Duodenum (tissue), 1 donor: ENCODE measurements around the gene LHFPL6.

DNA sequence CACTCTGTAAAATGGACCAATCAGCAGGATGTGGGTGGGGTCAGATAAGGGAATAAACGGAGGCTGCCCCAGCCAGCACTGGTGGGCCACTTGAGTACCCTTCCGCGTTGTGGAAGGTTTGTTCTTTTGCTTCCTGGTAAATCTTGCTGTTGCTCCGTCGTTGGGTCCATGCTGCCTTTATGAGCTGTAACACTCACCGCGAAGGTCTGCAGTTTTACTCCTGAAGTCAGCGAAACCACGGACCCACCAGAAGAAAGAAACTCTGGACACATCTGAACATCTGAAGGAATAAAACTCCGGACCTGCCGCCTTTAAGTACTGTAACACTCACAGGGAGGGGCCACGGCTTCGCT, 135.1 kb upstream of the RFC3 start:
- PRO-cap = no peak

DNA sequence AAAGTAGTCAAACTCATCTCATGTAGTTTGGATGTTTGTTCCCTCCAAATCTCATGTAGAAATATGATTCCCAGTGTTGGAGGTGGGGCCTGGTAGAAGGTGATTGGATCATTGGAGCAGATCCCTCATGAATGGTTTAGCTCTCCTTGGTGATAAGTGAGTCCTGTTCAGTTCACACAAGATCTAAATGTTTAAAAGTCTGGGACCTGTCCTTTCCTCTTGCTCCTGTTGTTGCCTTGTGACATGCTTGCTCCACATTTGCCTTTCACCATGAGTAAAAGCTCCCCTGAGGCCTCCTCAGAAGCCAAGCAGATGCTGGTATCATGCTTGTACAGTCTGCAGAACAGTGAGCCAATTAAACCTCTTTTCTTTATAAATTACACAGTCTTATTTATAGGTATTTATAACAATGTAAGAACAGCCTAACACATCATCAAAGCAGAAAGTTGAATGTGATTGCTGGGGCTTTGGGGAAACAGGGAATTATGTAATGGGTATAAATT, 24.2 kb upstream of the RFC3 start:
- PRO-cap = no peak

GRCh38 chr13:35124113-35124394, 182.0 kb downstream of the NBEA start:
- PRO-cap = no peak

DNA sequence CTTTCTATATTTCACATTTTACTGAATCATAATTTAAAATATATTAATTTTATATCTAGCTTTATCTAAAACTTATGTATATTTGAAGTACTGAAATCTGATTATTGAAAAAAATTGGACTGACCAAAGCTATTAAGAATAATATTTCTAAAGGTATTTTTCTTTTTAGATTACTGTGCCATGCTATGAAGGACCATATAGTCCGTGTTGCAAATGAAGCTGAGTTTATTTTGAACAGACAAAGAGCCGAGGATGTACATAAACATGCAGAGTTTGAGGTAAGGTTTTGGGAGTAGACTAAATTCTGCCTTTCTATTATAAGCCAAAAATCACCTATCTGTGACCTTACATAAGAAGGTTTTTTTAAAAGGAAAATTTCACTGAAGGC, 127.6 kb downstream of the MAB21L1 start:
- PRO-cap = no peak

DNA sequence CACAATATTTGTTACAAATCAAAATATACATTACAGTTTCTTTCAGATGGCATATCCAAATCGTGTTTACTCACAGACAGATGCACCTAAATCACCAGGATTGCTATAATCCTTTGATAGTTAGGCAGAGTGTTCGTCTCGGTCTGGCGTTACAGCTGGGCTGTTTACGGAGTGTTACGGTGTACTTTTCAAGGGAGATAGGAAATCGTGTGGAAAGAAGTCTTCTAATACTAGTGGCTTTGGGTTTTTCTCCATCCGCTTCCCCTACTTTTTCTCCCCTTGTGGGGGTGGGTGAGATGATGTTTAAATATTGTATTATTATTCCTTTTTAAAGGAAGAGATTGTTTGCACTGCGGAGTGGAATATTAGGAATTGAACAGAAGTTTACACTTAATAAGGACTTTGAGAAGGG, 1.9 kb downstream of the MAB21L1 start:
- PRO-cap = no peak

GRCh38 chr13:35670421-35670620, 193.8 kb upstream of the MAB21L1 start:
- PRO-cap = no peak

DNA sequence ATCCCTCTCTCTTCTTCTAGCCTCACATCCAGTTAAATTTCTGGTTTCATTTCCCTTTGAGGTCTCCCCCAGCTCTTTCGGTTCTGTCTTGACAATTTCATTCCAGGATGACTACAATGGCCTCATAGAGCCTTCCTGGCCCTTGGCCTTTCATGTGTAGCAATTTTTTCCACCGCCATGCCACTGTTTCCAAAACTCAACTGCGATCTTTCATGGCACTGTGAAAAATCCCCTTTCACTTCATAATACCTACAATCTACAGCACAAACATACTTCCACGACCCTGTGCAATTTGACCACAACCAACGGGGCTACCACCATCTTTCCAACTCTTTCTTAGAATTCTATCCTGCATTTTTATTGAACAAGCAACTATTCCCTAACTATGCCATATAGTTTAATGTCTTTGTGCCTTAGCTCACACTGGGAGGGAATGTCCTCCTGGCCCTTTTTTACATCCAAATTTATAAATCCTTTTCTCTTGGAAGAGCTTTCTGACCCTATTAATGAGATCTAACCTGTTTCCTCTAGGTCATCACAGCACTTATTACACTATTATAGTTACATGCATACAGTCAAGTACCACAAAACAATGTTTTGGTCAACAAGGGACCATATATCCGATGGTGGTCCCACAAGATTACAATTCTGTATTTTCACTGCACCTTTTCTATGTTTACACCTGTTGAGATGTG, 268.7 kb downstream of the DCLK1 start:
- PRO-cap = no peak

- PRO-cap = no peak
These were observed 568 bp downstream of the DCLK1 start for GRCh38 chr13:36130403-36131225.

DNA sequence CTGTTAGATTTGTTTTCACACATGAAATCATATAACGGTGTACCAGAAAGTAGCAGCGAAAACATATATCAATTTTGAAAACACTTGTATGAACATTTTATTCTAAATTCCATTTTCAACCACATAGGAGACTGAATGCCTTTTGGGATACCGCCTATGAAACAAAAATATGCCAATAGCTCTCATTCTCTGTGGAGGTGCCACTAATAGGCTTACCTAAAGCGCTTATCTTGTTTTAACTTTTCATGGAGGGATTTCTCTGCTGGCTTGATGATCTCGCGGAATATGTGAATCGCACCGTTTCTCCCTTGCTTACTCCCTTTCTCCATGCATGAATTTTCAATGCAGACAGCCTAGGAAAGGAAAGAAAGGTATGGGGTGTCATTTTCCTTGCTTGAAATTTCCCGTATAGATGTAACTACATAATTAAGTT, 18.2 kb downstream of the POSTN start:
- PRO-cap = no peak

DNA sequence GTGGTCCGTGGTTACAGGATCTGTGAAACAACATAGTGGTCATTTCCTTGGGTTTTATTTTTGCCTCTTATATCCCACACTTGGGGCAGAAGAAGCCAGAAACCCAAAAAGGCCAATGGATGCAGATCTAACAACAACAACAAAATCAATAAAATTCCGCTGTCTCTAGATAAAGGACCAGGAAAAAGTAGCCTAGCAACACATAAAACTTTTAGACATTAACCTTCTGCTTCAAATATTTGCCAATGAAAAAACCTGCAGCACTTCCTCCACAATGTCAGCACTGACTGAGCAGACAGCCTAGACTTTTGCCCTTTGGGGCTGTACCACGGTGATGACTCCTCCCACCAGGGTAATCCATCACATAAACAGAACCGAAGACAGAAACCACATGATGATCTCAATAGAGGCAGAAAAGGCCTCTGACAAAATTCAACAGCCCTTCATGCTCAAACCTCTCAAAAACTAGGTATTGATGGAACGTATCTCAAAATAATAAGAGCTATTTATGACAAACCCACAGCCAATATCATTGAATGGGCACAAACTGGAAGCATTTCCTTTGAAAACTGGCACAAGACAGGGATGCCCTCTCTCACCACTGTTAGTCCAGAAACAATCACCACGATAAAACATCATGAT, 30.2 kb upstream of the TRPC4 start:
- PRO-cap = unidirectional peak, minus-strand start at position 282 of the sequence

GRCh38 chr13:39047950-39048766, 9.9 kb downstream of the NHLRC3 start:
- PRO-cap = no peak

GRCh38 chr13:39452438-39452718, 150.6 kb downstream of the LHFPL6 start:
- PRO-cap = no peak

GRCh38 chr13:39459280-39459810, 143.6 kb downstream of the LHFPL6 start:
- PRO-cap = no peak

DNA sequence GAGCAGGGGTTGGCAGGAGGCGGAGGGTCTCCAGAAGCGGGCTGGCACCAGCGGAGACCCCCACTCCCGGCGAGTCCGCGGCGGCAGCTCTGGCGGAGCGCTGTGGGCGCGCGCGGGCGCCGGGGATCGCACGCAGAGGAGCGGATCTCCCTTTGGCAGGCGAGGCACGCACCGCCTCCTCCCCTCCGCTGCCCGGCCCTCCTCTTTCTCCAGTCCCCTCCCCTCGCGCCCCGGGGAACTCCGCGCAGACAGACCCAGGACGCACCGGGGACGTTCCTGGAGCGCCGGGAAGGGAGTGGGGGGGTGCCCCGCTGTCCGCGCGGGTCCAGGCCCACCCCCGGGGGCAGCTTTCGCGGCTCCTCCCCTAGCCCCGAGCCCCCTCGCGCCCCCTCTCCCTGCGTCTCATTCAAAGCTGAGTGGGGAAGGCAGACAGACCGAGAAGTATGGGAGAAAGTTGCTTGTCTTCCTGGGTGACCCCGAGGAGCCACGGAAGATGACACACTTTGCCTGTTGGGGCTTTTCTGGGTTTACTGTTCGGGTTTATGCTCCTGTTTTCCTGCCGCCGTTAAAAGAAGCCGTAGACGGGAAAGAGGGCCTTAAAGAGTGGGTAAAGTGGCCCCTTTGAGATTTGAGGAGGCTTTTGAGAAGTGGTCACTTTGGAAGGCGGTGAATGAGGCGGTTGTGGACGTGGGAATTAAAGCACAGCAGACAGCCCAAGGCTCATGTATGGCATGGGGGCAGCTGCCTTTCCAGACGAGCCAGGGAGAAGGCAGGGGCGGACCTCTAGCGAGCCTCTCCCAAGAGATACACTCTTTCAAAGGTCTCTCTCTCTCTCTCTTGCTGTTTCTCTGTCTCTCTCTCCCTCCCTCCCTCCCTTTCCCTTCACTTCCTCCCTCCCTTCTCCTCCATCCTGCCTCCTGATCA, at the start of gene LHFPL6:
Gene LHFPL6, minus strand, starts transcription at position 154 of the 924 bp plus-strand sequence.
- PRO-cap = bidirectional peak, plus-strand start at position 267 of the sequence, minus-strand start at position 142 of the sequence

- PRO-cap = no peak
These were observed 300.6 kb downstream of the COG6 start for GRCh38 chr13:39956088-39956462.

DNA sequence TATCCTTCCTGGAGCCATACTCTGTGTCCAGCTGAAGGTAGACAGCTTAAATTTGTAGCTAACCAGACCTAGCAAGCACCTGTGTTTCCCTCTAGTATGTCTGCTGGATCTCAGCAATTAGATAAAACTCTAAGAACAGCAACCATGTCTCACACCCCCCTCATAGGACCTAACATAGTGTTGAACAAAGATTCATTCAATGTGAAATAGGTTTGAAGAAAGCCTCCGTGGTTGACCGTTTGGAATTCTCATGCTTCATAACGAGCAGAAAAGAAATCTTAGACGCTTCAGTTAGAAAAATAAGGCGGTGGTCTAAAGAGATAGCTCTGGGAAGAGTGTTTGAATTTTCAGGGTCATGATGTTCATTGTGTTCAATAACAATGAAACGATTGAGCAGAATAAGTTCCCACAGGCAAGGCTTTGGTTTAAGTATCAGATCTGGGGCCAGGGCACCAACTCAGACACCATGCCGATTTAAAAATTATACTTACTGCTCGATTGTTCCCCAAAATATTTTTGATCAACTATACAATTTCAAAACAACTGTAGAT, 332.9 kb downstream of the COG6 start:
- PRO-cap = no peak

DNA sequence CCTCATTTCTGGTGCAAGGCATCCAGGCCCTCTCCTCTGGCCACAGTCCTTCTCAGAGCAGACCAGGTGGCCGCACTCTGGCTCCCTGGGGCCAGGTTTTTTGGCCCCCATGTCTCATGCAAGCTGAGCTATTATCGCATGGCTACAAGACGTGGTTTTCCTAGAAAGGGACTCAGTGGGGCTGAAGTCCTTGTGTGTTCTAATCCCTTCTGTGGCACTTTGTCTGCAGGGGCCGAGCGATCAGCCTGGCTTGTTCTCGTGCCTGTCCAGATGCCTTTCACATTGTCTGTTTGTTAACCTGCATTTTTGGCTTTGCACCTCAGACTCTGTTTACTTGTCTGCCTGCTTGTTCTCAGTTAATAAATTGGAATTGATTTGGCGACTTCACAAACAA, 440.2 kb downstream of the COG6 start:
- PRO-cap = no peak

- PRO-cap = no peak
These were observed 446.4 kb downstream of the COG6 start for GRCh38 chr13:40101580-40102501.

GRCh38 chr13:40102764-40103423, 447.4 kb downstream of the COG6 start:
- PRO-cap = no peak

GRCh38 chr13:40113449-40114015, 458.1 kb downstream of the COG6 start:
- PRO-cap = no peak